Caco-2 (cell line): ENCODE measurements around the genes SLC25A44 and IQGAP3.

- PRO-cap: bidirectional peak, plus-strand start at chr1:156054802, minus-strand start at chr1:156054640
- RRBS: no CpG with 5 or more reads among the region's 14 CpGs
Observed at GRCh38 chr1:156054482-156054706, 188 bp upstream of the LAMTOR2 start.

GRCh38 chr1:156096966-156097580, 14.8 kb upstream of the MEX3A start:
- PRO-cap: no peak
- RRBS: 95% methylated on average over 2 of the region's 12 CpGs

DNA sequence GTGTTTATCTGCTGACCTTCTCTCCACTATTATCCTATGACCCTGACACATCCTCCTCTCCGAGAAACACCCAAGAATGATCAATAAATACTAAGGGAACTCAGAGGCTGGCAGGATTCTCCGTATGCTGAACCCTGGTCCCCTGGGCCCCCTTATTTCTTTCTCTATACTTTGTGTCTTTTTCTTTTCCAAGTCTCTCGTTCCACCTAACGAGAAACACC, 11.8 kb upstream of the SLC25A44 start:
- PRO-cap: bidirectional peak, plus-strand start at position 103 of the sequence, minus-strand start at position 78 of the sequence
- RRBS: no CpG with 5 or more reads among the region's 4 CpGs

DNA sequence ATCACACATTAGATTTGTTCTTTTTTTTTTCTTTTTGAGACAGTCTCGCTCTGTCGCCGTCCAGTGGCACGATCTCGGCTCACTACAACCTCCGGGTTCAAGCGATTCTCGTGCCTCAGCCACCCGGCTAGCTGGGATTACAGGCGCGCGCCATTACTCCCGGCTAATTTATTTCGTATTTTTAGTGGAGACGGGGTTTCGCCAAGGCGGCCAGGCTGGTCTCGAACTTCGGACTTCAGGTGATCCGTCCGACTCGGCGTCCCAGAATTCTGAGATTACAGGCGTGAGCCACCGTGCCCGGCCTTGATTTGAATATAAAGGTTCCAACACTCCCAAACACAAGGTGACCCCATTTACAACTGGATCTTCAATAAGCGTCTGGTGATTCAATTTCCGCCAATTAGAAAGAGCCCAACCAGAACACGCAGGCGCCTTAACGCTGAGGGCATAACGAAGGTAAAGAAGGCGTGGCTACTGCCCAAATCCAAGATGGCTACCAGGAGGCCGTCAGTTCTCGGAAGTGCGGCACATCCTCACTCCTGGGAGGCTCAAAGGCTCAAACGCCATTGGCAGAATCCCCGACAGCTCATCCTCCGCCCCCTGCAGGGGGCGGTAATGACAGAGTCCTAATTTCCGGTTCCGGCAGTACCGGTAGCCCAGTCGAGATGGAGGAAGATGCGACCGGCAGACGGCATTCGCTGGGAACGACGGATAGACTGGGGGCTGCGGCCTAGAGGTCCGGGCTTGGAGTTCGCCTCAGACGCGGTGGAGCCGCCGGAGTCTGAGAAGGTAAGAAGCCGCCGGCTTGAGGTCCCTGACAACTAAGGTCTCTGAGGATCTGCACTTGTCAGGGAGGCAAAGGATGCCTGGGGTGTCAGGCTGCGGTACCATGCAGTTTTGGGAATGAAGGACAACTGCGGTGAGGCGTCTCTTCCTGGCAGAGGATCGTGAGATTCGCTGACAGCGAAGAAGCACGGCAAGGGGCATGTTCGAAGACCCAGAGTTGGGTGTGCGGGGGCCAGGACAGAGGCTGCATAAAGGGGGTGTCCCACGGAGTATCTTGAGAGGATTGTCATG, at the start of gene SLC25A44:
SLC25A44 (plus strand) TSS at position 646 of the 1,077 bp plus-strand sequence.
- PRO-cap: bidirectional peak, plus-strand start at position 659 of the sequence, minus-strand start at position 372 of the sequence
- RRBS: 4% methylated on average over 12 of the region's 69 CpGs

GRCh38 chr1:156213432-156213907, 663 bp downstream of the PMF1 start:
- PRO-cap: no peak
- RRBS: no CpG with 5 or more reads among the region's 19 CpGs

- PRO-cap: no peak
- RRBS: no CpG with 5 or more reads among the region's 6 CpGs
Observed at GRCh38 chr1:156412525-156412864, 43.5 kb downstream of the RHBG start.

GRCh38 chr1:156468323-156468712, 32.3 kb downstream of the MEF2D start:
- PRO-cap: no peak
- RRBS: no CpG with 5 or more reads among the region's 1 CpG

DNA sequence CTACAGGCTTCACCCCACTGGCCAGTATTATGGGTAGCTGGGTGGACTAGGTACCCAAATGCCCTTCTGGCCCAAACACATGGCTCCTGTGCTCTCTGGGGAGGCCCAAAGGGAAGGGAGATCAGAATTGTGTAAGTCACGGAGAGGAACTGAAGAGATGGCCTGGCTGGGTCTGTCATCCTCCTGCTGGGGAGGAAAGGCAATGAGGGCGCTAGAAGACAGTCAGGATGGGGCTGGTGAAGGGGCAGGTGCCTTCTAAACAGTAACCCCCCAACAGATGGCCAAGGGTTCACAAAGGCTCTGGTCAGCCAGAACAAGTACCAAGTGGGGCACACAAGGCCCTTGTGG, 9.4 kb downstream of the MEF2D start:
- PRO-cap: no peak
- RRBS: no CpG with 5 or more reads among the region's 2 CpGs

DNA sequence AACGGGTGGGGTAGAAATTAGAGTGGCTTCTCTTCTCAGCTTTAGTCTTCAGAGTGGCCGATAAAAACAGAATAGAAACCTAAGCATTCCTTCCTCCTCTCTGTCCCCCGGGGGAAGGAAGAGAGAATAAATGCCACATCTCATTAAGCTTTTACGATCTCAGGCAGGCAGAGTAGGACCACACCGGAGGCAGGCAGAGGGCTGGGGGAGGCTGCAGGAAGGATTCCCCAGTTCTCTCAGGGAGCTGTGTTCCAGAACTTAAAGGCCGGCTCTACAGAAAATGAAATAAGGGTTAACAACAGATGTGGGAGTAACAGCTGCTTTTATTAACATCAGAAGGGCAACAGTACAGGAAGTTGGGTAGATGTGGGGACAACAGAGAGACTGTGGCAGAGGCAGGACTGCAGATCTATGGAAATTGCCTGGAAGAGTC, 24.5 kb upstream of the MEF2D start:
- PRO-cap: no peak
- RRBS: 98% methylated on average over 2 of the region's 6 CpGs

- PRO-cap: bidirectional peak, plus-strand start at chr1:156572640, minus-strand start at chr1:156572550
- RRBS: 6% methylated on average over 5 of the region's 23 CpGs
Observed at GRCh38 chr1:156572421-156572794, at the start of gene IQGAP3. Gene IQGAP3 (minus strand): TSS chr1:156572565.

GRCh38 chr1:156581613-156582505, 2.3 kb downstream of the TTC24 start:
- PRO-cap: no peak
- RRBS: no CpG with 5 or more reads among the region's 24 CpGs

DNA sequence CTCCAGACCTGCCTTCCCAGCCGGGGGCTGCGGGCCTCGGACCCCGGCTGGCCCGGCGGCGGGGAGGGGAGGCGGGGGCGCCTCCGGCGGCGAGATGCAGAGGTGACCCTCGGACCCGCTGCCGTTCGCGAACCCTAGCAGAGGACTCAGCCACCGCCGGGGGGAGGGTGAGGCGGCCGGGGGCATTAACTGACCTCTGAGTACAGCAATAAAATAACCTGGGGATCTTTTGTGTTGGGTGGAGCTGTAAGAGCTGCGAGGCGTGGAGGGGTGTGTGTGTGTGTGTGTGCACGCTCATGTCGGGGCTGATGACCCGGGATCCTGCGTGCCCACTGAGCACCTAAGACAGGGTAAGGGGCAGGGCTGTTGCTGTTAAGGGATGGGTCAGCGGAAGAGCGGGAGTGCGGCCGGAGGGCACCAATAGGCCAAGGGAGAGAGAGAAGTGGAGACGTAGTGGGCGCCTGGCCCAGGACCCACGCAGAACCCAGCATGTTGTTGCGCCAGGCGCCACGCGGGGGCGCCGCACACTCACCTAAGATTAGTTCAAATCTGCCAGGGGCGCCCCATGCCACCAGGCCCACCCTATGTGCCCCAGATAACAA, 6.4 kb downstream of the HAPLN2 start:
- PRO-cap: no peak
- RRBS: 6% methylated on average over 11 of the region's 41 CpGs

GRCh38 chr1:156665417-156665981, 11.7 kb downstream of the NES start:
- PRO-cap: no peak
- RRBS: no CpG with 5 or more reads among the region's 6 CpGs

GRCh38 chr1:156725345-156726511, 2.5 kb upstream of the METTL25B start:
- PRO-cap: no peak
- RRBS: no CpG with 5 or more reads among the region's 24 CpGs

GRCh38 chr1:156767720-156768386, 518 bp downstream of the PRCC start:
- PRO-cap: bidirectional peak, plus-strand start at chr1:156768079, minus-strand start at chr1:156767941
- RRBS: 4% methylated on average over 32 of the region's 44 CpGs

GRCh38 chr1:156768387-156769059, 1.2 kb downstream of the PRCC start:
- PRO-cap: no peak
- RRBS: no CpG with 5 or more reads among the region's 7 CpGs

DNA sequence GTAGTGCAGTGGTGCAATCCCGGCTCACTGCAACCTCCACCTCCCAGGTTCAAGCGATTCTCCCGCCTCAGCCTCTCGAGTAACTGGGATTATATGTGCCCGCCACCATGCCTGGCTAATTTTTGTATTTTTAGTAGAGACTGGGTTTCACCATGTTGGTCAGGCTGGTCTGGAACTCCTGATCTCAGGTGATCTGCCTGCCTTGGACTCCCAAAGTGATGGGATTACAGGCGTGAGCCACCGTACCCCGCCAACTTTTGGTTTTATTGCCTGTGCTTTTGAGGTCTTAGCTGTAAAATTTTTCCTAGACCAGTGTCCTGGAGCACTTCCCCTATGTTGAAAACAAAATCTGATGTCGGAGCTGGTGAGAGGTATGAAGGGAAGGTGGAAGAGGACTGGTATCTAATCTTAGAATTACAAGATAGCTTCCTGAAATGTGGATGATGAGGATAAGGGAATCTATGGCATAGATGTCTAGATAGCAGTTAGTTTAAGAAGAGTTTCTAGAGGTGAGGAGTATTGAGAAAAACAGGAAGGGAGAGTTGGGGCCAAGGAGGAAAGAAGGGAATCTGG, 21.8 kb downstream of the PRCC start:
- PRO-cap: no peak
- RRBS: no CpG with 5 or more reads among the region's 9 CpGs

DNA sequence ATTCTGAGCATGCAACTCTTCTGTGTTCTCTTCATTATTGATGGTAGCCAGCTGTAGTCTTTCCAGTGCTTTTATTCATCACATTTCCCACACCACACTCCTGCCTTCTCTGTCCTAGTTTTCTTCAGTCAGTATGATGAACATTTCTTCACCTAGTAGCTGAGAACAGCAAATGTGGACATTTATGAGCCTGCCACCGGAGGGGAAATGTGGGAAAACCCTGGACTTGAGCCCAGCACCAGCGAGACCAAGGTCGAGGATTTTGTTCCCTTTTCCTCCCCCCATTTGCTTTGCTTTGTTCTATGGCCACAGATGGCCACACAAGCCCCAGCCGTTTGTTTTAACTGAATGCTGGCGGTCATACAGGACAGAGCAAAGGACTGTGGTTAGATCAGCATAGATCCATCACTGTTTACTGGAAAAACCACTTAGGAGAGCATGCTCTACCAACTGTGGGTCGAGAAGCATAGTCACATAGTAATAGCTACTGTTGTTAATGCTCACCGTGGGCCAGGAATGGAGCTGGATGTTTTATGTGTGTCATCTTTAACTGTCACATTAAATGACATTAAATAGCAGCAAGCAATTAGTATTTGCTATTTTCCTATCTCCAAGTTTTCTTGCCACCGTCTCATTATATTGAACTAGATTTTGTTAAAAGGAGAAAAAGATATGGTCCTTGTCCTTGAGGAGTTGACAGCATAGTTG, 20.8 kb downstream of the SH2D2A start:
- PRO-cap: no peak
- RRBS: no CpG with 5 or more reads among the region's 8 CpGs

DNA sequence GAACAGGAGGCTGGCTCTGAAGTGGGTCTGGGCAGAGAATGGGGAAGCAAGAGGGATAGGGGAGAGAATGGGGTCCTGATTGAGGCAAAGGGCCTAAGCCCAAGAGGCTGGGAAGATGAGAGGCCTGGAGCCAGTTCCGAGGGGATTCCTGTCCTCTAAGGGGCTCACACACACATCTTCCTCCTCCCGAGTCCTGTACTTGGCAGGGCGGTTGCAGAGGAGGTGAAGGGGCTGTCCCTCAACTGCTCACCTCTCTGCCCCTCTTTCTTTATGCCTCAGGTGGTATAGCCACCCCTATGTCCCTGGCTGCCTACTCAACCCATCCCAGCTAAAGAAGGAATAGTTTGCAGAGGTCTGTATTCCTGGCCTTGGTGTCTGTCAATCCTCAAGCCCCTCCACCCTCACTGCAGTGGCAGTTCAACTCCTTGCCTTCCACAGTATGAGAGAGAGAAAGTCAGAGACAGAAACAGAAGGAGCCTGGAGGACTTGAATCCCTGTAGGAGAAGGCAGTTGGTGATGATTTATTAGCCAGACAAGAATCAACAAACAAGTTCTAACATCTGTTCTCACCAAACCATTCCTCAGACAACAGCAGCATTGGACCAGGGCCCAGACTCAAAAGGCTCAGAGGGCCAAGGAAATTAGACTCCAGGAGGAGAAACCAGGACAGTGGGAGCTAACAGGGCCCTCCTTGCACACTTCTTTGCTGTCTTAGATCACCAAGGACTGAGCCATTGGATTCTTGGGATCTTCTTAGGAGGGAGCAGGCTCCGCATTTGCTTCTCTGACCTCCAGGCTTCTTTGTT, 10.7 kb downstream of the SH2D2A start:
- PRO-cap: no peak
- RRBS: no CpG with 5 or more reads among the region's 4 CpGs

GRCh38 chr1:156870751-156871311, 10.2 kb downstream of the NTRK1 start:
- PRO-cap: no peak
- RRBS: no CpG with 5 or more reads among the region's 10 CpGs